ENCODE measurements around a stretch of chr5.

DNA sequence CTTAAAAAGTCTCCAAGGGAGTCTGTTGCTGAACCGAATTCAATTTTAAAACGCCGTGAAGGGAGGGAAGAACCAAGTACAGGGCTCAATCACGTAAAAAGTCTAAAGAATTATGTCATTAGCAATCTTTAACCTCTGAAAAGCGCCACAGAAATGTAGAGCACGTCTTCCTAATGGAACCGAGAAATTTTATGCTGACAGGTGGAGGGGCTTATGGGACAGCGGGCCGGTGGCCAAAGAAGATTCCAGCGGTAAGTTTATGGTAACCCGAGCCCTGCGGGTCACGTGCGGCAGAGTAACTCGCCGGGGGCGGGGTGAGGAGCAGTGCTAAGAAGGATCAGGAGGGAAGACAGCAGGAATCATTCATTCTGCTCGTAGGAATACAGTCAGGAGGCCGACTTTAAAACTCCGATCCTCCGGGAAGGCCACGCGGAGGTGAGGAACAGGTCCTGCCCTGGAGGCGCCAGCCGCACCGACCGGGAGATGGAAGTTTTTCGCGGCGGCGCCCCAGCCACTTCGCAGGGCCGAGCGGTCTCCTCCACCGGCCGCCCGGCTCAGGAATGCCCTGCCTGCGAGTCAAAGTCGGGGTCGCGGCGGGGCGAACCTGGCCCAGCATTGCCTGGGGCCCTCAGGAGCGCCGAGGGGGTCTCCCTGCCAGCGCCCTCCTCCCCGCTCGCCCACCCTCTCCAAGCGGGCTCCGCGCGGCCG is 101.9 kb downstream of the ESM1 start:
- PRO-cap, result unidirectional peak, plus-strand start at position 330 of the sequence
- RAMPAGE, long total RNA, 2 experiments, result no peak in any of the 2 experiments

DNA sequence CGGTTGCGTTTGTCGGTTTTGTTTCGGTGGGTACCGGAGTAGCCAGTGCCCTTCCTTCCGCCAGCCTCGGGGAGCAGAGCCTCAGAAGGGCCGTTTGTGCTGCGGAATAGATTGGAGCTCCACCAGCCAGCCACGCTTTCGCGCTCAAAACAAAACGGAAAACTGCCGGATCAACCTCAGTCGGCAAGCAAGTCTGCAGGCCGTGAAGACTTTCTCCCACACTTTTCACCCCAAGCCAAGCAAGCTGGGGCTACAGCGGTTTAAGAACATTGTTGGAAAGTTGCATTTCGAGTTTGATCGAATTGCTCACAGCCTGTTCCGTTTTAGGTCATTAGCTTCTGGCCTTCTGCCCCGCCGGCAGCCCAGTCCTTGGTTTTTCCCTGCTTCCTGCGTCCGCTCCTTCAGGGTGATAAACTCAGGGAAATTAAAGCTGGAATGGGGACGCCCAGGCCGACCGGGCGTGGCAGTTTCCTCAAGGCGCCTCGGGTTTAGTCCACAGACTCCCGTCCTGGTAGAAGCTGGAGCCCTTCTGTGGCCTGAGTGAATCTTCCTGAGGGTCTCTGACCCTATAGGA is 832 bp upstream of the CCNO start:
- PRO-cap, result no peak
- RAMPAGE, long total RNA, 2 experiments, result no peak in any of the 2 experiments

- PRO-cap, result no peak
- RAMPAGE, long total RNA, 2 experiments, result no peak in any of the 2 experiments
Observed at GRCh38 chr5:55438120-55438768, 96.5 kb downstream of the PLPP1 start.

DNA sequence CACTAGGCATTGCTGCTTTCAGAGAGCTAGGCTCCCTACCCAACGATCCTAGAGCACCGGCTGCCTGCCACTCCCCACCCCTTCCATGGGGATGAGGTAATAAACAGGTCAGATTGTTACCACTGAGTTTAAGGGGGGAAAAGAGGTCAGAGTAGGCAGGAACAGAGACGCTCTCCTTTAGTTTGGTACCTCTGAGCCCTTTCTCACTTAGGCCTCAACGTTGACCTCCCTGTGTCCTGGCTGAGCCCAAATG is 462 bp upstream of the PLPP1 start:
- PRO-cap, result no peak
- RAMPAGE, long total RNA, 2 experiments, result no peak in any of the 2 experiments

DNA sequence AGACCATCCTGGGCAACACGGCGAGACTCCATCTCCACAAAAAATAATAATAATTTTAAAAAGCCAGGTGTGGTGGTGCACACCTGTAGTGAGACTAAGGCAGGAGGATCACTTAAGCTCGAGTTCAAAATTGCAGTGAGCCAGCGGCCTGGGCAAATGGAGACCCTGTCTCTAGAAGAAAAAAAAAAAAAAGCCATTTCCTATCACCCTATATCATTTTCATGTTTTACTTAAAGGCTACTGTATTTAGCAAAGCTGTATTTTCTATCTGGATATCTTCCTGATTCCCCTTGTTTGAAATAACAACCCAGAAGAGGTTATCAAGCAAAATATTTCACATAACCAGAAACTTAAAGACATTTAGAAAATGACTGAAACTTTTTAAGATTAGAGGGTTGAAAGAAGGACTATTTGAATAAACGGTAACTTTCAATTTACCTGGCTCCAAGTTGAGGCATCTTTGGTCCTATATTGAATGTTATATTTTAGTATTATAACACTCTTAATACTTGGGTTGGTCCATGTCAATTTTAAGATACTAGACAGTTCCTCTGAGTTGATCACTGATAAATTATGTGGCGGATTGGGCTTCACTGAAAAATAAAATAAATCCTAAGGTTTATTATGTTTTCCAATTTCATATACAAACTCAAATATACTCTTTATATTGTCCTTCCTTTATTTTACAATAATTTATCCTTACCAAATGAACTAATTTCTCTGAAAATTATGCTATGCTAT is 31.7 kb downstream of the IL6ST start:
- PRO-cap, result no peak
- RAMPAGE, long total RNA, 2 experiments, result no peak in any of the 2 experiments

DNA sequence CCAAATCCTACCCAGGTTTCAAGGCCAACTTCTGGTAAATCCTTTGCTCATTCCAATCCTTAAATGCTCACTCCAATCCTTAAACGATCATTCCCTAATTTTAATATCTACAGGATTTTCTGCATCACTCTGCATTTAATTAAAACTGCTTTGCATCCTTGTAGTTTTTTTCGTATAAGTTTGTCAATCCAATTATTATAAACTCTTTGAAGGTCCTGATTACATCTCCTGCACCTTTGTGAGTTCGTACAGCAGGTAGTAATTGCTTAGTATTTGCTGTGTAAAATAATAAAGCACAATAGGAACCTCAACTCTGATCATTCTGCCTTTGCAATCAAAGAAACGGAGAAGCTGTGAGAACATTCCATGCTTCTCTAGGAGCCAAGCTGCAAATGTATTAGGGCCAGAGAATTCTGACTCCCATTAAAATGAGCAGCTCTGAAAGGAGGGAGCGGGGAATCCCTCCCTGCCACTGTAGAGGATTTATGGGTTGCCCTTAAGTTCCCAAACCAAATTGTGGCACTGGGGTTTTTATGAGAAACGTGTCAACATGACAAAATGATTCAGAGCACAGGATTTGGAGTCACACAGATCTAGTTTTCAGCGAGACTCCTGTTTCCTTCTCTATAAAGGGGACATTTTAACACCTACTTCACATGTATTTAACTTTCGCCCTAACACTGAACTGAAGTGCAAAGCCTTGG is 1.9 kb downstream of the IL6ST start:
- PRO-cap, result no peak
- RAMPAGE, long total RNA, 2 experiments, result no peak in any of the 2 experiments

GRCh38 chr5:55996757-55997280 is 2.1 kb upstream of the IL6ST start:
- PRO-cap, result no peak
- RAMPAGE, long total RNA, 2 experiments, result no peak in any of the 2 experiments

GRCh38 chr5:56058747-56059121 is 64.0 kb upstream of the IL6ST start:
- PRO-cap, result no peak
- RAMPAGE, long total RNA, 2 experiments, result no peak in any of the 2 experiments

GRCh38 chr5:56097947-56098284 is 103.2 kb upstream of the IL6ST start:
- PRO-cap, result no peak
- RAMPAGE, long total RNA, 2 experiments, result no peak in any of the 2 experiments

- PRO-cap, result no peak
- RAMPAGE, long total RNA, 2 experiments, result no peak in any of the 2 experiments
Observed at GRCh38 chr5:56167622-56167957, 65.5 kb downstream of the ANKRD55 start.

DNA sequence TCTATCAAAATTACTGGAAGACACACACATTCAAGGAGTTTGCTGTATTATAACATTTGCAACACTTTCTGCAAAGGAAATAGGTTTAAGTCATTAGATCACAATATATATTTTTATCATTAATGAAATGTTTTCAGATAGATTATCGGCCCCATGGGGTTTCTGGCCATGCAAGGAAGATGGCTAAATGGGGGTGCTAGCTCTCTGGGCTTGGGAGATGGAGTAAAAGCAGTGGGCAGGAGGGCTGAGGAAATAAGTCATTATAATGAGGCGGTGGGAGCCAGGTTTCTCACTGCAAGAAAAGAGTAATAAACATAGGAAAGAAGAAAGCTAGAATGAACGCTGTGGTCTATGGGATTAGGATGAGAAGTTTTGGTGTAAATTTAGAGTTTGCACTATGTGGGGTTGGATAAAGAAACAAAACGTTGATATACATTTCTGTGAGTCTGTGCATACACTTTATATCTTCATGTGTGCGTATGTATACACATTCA is 39.1 kb upstream of the ANKRD55 start:
- PRO-cap, result no peak
- RAMPAGE, long total RNA, 2 experiments, result no peak in any of the 2 experiments

DNA sequence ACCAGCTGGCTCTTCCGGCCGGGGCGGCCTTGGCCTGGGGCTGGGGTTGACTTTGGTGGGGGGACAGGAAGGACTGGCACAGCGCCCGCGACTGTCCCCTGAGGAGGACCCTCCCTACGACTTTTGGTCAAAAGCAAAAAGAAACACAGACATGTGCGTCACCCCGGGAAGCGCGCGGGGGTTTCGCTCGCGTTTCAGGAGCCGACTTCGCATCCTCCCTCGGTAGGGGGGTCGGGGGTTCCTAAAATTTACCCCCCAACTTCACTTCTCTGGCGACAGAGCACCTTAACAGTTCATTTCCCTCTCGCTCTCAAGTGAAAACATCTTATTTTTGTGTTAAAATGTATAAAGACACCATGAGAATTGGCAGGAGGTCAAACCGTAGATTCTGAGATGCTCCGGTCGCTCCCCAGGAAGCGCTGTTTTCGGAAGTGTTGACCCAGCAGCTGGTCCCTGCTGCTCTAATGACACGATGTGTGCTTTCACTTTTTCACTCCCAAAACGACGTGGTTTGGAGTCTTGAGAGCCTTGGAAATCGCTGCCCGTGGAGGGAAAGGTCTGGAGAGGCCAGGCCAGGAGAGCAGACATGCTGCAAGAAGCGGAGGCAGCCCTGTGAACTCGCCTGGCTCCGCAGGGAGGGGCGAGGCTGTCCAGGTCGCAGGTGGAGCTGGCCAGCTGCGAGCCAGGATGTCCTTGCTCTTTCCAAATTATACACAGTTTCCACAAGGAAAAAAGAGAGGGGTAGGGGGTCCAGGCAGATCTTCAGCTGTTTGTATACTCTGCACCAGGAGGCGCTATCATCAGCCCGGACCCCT is 248.2 kb upstream of the ANKRD55 start:
- PRO-cap, result no peak
- RAMPAGE, long total RNA, 2 experiments, result no peak in any of the 2 experiments

GRCh38 chr5:56481988-56482744 is 249.0 kb upstream of the ANKRD55 start:
- PRO-cap, result no peak
- RAMPAGE, long total RNA, 2 experiments, result no peak in any of the 2 experiments

- PRO-cap, result no peak
- RAMPAGE, long total RNA, 2 experiments, result no peak in any of the 2 experiments
Observed at GRCh38 chr5:56612735-56612993, 202.7 kb upstream of the MAP3K1 start.

DNA sequence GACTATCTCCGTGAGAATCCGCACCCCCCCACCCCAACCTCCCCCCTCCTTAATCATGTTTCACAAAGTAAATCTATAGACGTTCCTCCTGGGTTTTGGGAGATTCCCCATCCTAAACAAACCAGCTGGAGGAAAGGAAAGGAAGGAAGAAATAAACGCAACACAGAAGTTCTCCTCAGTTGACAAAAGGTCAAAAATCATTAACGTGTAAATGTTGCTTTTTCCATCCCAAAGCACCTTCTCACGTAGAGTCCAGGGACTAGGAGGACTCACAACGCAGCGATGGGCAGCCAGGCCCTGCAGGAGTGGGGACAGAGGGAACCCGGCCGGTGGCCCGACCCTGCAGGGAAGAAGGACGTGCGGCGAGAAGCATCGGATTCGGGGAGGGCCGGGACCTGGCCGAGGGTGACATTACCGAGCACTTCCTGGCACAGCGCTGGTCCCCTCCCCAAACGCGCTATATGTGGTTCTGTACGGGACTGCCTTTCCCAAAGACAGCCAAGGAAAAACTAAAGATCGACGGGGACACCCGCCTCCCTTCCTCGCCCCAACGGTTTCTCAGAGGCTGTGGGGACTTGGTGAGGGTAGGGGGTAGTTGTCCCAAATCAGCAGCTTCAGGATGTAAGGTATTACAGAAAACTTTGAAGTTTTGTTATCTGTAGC is 1.1 kb upstream of the MAP3K1 start:
- PRO-cap, result no peak
- RAMPAGE, long total RNA, 2 experiments, result no peak in any of the 2 experiments

DNA sequence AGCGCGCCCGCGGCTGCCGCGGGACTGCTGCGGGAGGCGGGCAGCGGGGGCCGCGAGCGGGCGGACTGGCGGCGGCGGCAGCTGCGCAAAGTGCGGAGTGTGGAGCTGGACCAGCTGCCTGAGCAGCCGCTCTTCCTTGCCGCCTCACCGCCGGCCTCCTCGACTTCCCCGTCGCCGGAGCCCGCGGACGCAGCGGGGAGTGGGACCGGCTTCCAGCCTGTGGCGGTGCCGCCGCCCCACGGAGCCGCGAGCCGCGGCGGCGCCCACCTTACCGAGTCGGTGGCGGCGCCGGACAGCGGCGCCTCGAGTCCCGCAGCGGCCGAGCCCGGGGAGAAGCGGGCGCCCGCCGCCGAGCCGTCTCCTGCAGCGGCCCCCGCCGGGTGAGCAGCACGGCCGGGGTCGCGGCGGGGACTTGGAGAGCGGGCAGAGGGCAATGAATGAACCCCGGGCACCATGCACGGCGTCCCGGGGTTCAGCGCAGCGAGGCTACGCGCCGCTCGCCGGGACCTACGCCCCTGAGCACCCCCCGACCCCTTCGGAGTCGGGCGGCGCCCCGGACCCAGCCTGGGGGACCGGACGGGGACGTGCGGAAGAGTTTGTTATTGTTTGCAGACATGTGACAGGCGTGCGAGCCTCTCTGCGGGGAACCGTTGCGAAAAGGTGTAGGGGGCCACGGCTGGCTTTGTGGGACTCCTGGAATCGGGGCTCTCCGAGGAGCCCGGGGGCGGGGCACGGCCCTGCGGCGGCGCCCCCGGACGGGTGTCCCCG is 511 bp downstream of the MAP3K1 start:
- PRO-cap, result no peak
- RAMPAGE, long total RNA, 2 experiments, result no peak in any of the 2 experiments

GRCh38 chr5:56822950-56823473 is 7.7 kb downstream of the MAP3K1 start:
- PRO-cap, result no peak
- RAMPAGE, long total RNA, 2 experiments, result no peak in any of the 2 experiments

- PRO-cap, result no peak
- RAMPAGE, long total RNA, 2 experiments, result no peak in any of the 2 experiments
Observed at GRCh38 chr5:56825894-56826680, 10.7 kb downstream of the MAP3K1 start.

- PRO-cap, result no peak
- RAMPAGE, long total RNA, 2 experiments, result no peak in any of the 2 experiments
Observed at GRCh38 chr5:56851568-56852388, 36.4 kb downstream of the MAP3K1 start.

GRCh38 chr5:56917299-56917881 is 8.0 kb downstream of the SETD9 start:
- PRO-cap, result no peak
- RAMPAGE, long total RNA, 2 experiments, result no peak in any of the 2 experiments

All from breast epithelium (tissue), 2 donors.